Zone of skin (tissue), 1 donor: ENCODE data around the genes STAC3 and GLI1.

- RRBS: no CpG with 5 or more reads among the region's 4 CpGs
These were observed 969 bp downstream of the HSD17B6 start for GRCh38 chr12:56763951-56764634.

DNA sequence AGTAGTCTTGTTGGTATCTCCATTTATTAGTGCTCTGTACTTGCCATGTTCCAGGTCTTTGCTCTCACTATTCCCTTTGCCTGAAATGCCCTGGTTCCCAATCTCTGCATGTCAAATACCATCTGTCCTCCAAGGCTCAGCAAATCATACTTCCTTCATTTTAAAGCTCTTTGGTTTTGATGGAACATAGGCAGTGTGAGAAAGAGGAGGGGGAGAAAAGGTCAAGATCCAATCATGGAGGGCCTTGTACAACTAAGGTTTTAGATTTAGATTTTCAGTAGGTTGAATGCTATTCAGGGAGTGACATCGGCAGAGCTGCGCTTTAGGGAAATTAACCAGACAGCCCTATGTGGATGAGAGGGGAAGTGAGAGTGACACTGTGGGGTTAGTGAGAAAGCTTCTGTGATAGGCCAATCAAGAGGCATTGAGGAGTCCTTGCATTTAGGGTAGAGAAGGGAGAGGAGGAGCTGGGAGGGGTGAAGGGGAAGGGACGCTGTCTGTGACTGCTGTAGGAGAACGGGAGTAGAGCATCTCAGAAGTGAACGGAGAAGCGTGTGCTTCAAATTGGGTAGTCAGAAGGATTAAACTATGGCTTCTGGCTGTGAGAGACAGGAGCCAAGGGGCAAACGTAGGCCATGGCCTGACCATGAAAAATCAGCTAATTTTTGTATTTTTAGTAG is 3.4 kb downstream of the HSD17B6 start:
- RRBS: no CpG with 5 or more reads among the region's 7 CpGs

DNA sequence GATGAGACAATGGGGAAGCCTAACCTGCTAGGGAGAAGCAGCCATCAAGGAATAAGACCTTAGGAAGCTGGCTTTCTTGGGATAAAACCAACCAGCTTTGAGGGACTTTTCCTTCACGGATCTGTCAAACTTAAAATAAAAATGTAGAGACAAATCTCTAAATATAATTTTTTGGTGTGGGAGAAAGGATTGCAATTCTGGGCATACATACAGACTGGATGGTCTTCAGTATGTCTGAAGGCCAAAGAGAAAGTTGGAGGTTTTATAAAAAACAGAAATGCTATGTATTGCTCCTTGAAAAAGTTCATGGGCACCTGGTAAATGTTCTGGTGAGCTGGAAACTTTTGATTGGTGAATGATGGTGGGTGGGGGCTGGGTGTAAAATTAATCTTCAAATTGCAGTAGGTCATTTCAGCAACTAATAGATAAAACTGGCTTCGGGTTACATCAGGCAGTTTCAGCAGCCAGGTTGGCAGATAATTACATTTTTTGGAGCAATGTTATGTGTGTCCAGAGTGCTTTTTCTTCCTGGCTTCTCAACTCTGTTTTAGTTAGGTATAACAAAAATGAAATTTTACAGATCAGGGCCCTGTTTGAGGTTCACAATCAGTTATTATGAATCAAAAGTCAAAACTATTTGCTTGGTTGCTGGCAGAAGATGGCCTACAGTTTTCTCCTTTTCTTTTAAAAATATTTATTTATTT is 35.3 kb downstream of the SDR9C7 start:
- RRBS: no CpG with 5 or more reads among the region's 2 CpGs

- RRBS: no CpG with 5 or more reads among the region's 3 CpGs
These were observed 19.6 kb downstream of the SDR9C7 start for GRCh38 chr12:56914579-56915122.

DNA sequence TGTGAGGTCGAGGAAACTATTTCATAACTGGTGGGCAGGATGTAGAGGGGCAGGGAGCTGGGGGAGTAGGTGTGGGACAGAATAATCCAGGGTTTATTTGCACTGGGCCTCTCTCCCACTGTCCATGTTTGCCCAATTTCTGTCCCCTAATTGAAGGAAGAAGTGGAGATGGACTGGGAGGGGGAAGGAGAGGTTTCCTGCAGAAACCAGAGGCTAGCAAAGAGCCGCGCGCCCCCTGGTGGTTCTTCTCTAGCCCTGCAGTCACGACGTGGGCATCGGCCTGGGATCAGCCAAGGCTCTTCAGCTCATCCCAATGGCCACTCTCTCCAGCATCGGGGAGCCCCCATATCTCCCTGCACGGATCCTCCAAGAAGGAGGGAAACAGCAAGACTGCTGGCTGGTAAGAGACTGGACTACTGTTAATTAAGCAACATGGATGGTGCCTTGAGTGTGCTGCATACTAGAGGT is 6.8 kb upstream of the GPR182 start:
- RRBS: no CpG with 5 or more reads among the region's 9 CpGs

GRCh38 chr12:57047431-57047996 is 2.4 kb downstream of the MYO1A start:
- RRBS: no CpG with 5 or more reads among the region's 5 CpGs

GRCh38 chr12:57063555-57064724 is 14.0 kb upstream of the MYO1A start:
- RRBS: no CpG with 5 or more reads among the region's 7 CpGs

DNA sequence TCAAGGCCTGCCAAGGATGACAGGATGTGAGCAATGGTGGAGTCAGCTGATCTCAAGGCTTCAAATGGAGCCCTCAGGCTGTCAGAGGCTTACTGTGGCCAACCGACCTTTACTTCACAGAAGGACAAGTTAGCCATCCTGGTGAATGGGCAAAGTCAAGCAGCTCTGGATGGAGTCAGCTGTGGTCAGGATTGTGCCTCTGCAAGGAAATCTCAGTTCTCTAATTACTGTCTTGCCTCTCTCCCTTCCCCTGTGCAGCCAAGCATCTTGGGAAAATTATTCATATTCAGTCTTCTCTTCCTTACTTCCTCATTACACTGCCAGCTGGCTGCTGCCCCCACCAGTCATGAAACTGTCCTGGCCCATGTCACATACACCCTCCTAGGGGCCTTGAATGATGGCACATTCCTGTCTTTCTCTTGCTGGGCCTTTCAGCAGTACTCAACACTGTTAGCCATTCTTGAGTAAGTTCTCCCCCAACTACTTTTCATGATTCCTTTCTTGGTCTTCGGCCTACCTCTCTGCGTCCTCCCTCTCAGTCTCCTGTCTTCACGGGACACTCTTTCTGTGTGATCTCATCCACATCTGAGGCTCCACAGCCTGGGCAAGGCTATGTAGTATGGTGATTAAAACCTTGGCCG is 7.8 kb upstream of the STAT6 start:
- RRBS: no CpG with 5 or more reads among the region's 5 CpGs

DNA sequence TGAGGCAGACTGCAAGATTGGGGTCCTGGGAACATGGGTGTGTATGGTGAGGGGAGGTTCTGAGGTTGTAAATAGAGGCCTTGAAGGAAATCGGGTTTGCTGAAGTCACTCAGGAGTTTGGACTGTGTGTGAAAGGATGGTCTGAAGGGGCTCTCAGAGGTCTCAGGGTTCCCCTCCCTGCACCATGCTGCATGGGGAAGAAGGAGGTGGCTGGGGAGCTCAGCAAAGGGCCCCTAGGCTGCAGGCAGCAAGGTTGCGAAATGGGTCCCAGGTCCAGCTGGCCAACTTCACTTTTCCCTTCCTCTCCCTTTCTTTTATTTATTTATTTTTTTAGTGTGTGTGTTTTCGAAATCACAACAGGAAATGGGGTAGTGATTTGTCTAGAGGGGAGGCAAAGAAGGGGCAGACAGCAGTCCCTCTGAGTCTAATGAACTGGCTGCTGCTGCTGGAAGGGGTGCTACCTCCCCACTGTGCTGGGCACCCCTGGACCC is 20.4 kb downstream of the LRP1 start:
- RRBS: no CpG with 5 or more reads among the region's 3 CpGs

DNA sequence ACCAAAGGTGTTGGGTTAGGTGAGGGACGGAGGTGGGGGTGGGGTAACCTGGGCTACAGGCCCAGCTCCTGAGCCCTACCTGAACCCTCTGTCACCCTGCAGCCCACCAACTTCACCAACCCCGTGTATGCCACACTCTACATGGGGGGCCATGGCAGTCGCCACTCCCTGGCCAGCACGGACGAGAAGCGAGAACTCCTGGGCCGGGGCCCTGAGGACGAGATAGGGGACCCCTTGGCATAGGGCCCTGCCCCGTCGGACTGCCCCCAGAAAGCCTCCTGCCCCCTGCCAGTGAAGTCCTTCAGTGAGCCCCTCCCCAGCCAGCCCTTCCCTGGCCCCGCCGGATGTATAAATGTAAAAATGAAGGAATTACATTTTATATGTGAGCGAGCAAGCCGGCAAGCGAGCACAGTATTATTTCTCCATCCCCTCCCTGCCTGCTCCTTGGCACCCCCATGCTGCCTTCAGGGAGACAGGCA is 4.2 kb upstream of the NXPH4 start:
- RRBS: 81% methylated on average over 6 of the region's 15 CpGs

DNA sequence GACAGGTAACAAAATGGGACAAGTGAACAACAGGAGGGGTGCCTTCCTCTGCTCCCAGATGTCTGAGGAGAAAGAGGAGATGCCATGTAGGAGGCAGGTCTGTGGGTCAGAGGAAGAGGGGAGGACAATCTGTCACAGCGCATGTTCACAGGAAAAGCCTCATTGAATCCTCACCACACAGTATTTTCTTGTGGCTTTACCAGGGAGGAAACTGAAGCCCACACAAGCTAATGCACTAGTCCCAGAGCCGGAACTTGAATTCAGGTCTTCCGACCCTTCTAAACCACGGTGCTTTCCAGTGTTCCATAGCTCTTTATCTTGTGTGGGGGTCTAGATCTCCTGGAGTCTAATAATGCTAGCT is 489 bp upstream of the SHMT2 start:
- RRBS: no CpG with 5 or more reads among the region's 4 CpGs

GRCh38 chr12:57237940-57238954 is 1.3 kb upstream of the NDUFA4L2 start:
- RRBS: 1% methylated on average over 12 of the region's 66 CpGs

DNA sequence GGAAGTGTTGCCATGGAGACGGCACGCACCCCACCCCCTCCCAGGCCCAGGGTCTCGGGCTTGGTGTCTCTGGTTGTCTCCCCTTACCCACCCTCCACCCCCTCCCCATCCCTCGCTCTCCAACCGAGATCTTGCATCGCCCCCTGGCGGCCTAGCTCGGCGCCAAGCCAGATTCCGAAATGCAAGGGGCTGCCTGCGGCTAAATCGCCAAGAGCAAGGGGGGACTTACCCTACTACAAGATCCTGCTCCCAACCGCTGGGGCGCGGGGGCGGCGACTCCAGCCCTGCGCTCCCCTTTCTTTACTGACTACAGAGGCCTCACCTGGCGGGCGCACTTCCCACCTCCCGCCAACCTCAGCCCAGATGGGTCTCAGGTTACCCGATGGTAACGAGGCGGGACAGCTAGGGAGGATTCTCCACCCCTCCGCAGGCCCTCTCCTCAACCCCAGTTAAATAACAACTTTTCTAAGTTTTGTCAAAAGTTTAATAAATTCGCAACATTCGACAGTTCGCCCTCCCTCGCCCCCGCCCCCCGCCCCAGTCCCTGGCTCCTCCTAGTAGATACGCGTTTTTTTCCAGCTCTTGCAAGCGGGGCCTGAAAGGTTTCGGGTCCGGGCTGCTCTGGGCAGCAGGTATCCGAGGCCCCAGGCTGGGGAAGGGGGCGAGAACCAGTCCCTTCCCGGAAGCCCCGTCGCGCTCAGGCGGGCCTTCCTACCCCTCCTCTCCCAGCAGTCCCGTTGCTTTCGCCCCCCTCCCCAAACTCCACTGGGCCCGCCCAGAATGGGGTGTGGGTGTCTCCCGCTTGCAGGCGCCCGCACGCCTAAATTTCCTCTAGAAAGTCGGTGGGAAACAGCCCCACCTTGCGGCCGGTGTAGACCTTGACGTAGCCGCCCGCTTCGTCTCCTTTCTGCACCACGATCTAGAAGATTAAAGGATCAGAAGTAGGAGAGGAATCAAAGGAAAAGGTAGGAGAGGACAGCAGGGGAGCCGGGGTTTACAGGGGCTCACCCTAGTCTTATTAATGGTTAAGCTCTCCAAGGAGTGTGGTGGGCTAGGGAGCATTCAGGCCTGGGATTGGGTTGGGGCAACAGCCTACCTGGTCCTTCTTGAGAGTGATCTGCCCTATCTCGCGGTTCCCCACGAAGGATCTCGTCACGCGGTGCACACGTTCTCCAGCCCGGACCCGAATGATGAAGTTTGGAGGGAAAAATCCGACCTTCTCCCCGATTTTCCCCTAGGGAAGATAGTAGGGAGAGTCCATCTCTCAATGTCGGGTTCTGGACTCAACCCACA is 6.5 kb upstream of the NDUFA4L2 start:
- RRBS: 3% methylated on average over 9 of the region's 71 CpGs

- RRBS: no CpG with 5 or more reads among the region's 9 CpGs
These were observed at the start of gene STAC3 for GRCh38 chr12:57250811-57251522. STAC3 (minus strand) TSS chr12:57251187.

DNA sequence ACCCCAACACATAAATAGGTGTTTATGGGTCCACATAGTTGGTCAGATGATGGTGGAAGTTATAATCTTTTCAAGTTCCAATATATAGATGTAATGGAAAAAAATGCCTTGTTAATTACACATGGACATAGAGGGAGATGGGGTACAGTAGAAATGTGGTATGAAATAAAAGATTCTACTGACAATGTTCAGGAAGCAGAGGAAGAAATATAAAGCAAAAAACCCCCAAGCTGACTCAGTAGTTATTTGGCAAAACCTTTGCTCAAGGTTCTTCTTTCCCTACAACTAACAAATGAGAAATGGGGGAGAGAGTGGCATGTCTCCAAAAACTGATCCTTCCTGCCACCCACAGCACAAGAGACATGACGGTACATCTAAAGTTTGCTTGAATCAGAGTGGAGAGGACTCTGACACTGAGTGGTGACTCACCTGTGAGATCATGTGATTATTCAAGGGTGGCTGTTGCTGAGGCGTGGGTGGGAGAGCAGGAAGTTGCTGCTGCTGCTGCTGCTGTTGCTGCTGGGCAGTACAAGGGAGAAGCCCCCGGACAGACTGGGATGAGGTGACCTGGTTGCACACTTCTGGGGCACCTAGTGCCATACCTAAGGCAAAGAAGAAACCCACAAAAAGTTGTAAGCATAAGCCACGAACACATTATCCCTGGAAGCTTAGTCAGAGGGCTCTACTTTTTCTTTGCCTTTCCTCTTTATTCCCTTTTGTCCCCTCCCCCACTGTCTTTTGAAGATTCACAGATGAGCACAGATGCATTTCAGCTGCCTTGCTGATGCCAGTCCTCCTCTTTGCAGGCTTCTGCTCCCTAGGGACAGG is 29.2 kb upstream of the STAC3 start:
- RRBS: no CpG with 5 or more reads among the region's 4 CpGs

DNA sequence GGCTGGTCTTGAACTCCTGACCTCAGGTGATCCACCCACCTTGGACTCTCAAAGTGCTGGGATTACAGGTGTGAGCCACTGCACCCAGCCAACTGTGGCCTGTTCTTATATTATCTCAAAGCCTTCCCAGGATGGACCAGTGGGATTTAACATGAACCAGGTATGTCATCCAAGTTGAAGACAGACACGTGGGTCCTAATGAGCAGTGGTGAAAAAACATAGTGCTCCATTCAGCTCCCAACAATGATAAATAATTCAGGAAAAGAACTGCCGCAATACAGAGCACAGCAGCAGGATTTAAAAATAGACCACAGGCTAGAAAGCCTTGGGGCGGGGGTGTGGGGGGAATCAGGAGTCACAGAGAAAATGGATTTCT is 58.8 kb downstream of the R3HDM2 start:
- RRBS: no CpG with 5 or more reads among the region's 3 CpGs

GRCh38 chr12:57419743-57420407 is 11.0 kb downstream of the R3HDM2 start:
- RRBS: no CpG with 5 or more reads among the region's 3 CpGs

DNA sequence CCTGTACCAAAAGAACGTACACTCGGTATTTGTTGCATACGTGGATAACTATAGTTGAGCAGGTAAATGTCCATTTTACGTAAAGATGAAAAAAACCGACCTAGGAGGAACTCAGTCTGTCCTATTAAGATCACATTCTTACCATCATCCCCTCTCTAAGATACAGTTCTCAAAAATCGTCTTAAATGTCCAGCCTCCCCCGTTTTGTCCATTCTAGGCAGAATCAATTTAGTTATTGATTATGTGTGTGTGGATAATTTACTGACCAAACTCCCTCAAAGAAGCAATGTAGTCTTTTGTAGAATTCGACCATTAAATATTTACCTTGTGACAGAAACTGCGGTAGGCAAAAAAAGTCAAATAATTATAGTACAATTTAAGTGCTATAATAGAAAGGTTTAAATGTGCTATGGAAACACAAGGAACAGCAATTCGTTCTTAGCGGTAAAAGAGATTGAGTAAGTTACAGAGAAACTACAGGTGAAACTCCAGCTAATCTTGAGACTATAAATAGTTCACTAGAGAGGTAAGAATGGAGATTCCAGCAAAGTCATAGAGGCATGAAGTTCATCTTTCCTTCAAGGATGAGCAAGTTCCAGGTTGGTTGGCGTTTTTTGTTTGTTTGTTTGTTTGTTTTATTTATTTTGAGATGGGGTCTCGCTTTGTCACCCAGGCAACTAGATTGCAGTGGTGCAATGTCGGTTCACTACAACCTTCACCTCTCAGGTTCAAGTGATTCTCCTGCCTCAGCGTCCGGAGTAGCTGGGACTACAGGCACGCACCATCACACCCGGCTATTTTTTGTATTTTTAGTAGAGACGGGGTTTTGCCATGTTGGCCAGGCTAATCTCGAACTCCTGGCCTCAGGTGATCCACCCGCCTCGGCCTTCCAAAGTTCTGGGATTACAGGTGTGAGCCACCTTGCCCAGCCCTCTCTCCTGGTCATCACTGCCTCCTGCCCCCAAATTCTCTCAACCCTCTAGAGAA is 819 bp upstream of the R3HDM2 start:
- RRBS: no CpG with 5 or more reads among the region's 22 CpGs

- RRBS: no CpG with 5 or more reads among the region's 8 CpGs
These were observed 1.4 kb downstream of the INHBE start for GRCh38 chr12:57456497-57457015.

- RRBS: 1% methylated on average over 1 of the region's 43 CpGs
These were observed at the start of gene GLI1 for GRCh38 chr12:57459521-57460372. GLI1 (plus strand) TSS chr12:57459785.